Daoy (cell line): ENCODE measurements around the genes SPI1 and FNBP4.

DNA sequence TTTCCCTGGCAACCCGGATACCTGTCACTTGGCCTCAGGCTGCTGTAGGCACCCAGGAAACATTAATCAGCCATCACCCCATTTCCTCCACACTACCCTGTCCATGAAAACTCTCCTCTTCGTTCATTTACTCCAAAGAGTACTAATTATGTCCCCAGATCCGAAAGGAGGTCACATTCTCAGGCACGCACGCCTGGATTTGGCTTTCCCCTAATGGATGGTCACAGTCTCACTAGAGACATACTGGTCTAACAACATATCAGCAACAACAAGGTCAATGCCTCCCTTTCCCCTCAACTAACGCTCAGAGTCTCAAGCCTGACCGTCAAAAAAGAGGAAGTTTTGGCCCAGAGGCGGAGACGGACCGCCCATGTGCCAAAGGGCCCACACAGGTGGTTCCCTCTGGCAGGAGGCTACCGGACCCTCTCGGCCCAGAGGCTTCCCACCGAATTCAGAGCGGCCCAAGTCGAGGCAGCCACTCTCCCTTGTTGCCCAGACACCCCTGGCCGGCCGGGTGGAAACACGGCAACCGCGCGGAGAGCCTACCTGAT lies 634 bp downstream of the ARFGAP2 start:
- RAMPAGE, long total RNA = no peak

DNA sequence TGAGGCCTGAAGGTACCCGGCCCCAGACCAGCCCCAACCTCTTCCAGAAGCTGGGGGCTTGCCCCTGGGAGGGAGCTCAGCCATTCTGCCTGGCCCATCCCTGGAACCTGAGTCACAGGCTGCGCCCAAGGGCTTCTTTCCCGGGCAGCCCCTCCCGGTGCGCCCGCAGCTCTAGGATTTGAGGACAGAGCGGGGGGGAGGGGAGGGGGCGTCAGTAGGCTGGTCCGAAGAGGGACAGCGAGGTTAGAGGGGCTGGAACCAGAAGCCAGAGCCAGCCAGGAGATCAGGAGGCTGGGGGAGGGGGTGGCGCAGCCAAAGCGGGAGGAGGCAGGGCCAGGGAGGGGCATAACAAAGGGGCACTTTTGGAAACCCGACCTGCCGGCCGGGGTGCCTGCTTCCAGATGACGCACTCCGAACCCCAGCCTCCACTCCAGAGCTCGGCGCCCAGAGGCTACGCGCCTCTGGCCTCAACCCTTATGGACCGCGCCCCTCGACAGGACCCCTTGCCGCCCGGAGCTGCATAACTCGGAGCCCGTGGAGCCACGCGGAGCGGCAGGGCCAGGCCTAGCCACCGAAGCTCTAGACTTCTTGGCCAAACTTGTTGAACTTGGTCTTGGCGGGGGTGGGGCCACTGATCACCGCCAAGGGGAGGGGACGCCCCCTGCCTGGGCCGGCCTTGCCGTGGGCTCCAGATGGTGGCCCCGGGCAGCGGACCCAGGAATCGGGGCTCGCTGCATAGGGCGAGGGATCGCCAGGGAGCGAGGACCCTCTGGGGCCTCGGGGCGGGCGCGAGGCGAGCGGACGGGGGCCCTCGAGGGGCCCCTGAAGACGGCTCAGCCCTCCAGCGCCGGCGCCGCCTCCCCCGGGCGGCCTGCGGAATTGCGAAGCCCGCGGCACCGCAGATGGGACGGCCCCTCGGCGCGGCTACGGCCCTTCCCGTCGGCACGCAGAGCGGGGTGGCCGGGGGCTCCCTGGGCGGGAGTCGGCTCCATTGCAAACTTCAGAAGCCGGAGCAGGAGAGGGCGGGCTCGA lies 651 bp downstream of the PACSIN3 start:
- RAMPAGE, long total RNA = no peak

- RAMPAGE, long total RNA = no peak
These were observed 14.1 kb downstream of the ACP2 start for GRCh38 chr11:47234049-47235285.

DNA sequence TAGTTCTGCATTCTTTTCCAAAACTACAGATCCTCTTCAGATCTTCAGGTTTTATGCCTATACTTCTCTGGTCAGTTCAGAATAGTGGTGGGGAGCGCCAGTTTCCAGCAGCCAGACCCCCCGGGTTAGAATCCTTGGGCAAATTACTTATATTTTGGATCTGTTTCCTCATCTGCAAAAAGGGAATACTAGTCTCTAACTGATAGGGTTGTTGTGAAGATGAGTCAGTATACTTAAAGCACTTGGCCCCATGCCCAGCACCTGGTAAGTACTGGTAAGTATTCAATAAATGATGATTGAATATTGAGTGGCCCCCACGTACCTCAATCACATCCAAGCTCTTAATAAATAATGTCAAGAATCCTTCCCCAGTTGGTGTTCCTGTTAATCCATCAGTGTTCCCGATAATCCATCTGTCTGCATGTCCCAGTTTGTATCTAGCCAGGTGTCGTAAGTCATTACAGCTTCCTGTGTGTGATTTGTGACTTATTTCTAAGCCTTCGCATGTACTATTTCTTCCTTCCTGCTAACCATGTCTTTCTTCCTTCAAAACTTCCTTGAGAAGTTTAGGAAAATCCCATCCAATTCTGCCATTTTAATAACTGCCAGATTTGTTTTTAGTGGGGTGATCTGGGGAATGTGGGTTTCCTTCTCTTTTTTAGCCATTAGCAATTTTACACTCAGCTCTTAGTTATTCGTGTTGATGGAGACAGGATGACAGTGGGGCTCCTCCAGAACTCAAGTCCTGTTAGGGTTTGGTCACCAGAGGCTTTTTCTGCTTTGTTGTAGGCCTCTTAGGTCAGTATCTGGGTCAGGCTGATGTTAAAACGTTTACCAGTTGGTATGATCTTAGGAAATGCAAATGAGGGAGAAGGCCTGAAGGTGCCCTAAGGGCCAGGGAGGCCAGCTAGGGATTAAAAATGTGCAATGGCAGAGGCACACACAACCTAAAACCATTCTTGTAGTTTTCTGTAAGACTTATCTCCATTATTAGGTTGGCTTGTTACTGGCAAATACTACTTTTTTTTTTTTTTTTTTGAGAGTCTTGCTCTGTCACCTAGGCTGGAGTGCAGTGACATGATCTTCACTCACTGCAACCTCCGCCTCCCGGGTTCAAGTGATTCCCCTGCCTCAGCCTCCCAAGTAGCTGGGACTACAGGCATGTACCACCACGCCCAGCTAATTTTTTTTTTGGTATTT lies 11.8 kb downstream of the ACP2 start:
- RAMPAGE, long total RNA = no peak

DNA sequence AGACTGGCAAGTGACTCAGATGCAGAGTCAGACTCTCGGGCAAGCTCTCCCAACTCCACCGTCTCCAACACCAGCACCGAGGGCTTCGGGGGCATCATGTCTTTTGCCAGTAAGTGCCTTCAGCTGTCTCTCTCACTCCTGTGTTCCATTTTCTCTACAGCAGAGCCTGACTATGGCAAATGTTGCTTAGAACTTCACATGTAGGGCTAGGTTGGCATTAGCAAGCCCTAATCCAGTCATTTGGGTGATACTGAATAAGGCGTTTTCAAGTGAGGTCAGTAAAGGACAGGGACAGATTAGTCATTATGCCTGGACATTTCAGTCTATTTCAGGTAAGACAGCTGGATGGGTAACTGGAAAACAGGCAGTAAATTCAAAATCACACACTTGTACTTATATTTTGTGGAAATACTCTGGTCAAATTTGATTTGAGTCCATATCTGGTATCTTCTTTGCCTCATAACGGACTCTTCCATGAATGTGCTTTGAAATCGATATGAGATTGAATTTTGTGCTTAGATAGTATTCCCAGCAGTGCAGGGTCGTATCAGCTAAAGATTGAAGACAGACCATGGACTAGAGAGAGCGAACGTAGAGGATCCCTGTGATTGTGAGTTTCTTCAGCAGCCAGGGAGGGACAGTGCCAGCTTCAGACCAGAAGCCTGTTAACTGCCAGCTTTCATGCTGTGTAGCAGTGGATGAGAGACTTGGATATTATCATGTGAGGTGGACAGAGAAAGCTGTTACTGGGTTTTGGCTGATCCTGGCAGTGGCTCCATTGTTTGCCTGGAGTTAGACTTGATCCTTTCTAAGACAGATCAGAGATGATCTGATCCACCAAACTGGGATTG lies 27.9 kb downstream of the NR1H3 start:
- RAMPAGE, long total RNA = no peak

GRCh38 chr11:47292059-47292460 lies 34.3 kb downstream of the NR1H3 start:
- RAMPAGE, long total RNA = no peak

GRCh38 chr11:47309048-47309644 lies 43.4 kb downstream of the MYBPC3 start:
- RAMPAGE, long total RNA = no peak

GRCh38 chr11:47325633-47326229 lies 26.8 kb downstream of the MYBPC3 start:
- RAMPAGE, long total RNA = no peak

- RAMPAGE, long total RNA = no peak
These were observed 15.1 kb downstream of the MYBPC3 start for GRCh38 chr11:47337226-47337971.

DNA sequence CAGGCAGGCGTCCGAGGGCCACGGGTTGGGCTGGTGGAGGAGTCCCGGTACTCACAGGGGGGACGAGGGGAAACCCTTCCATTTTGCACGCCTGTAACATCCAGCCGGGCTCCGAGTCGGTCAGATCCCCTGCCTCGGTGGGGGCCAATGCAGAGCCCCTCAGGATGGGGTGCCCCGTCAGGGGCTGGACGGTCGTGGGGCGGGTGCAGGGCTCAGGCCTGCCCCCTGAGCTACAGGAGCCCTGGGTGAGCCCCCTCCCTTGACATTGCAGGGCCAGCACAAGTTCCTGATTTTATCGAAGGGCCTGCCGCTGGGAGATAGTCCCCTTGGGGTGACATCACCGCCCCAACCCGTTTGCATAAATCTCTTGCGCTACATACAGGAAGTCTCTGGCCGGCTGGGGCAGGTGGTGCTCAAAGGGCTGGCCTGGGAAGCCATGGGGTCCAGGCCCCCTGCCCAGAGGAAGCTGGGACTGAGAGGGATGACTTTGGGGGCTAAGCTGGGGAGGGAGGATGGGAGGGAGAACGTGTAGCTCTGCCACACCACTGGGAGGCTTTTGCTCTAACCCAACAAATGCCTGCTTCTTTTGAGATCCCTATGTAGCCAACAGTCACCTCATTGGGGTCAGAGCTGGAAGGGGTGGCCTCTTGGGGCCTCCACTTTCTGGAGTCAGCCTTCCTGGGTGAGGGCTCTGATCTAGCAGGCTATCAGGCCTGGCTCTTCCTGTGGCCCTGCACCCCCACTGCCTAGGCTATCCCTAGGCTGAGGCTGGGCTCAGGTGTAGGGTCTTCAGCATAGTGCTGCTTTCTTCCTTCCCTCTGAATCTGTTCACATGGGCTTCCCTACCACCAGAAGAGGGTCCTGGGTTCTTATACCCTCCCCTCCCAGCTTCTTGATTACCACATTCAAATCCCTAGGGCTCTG lies at the start of gene SPI1:
Gene SPI1, minus strand, starts transcription at position 294 of the 924 bp plus-strand sequence.
- RAMPAGE, long total RNA = no peak

DNA sequence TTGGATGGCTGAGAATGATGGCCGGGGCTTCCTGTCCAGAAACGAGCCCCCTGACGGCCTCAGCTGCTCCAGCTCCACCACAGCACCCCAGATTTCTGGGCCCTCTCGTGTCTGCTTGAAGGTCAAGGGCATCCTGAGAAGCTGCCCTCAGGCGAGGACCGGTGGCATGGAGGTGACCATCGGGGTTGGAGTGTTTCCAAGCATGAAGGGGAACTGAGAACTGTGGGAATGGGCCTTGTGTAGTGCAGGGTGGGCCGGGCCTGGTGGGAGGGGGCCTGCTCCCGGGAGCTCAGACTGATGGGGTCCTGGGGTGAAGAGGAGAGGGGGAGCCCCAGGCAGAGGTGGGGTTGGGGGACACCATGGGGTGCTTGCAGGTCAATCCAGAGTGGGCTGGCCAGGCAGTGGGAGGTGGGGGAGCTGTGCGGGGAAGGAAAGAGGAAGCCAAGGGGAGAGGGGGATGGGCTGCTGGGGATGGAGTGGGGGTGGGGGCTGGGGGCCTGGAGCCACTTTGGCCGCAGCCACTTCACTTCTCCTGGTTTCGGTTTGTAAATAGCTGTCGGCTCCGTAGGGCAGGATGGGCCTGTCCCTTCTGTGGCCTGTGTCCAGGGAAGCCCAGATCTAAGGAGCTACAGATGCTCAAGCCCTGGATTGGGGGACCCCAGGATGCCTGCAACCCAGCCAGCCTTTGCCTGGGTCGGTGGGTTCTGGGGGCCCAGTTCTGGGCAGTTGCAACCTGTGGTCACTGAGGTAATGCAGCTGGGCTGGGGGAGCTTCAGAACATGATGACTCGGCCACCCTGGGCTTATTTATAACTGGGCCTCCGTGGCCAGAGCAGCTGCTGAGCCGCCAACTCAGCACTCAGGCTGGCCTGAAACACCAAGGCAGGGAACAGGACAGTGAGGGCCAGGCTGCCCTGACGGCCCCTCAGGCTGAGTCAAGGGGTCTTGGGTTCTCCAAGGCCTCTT lies 14.7 kb upstream of the SPI1 start:
- RAMPAGE, long total RNA = no peak

DNA sequence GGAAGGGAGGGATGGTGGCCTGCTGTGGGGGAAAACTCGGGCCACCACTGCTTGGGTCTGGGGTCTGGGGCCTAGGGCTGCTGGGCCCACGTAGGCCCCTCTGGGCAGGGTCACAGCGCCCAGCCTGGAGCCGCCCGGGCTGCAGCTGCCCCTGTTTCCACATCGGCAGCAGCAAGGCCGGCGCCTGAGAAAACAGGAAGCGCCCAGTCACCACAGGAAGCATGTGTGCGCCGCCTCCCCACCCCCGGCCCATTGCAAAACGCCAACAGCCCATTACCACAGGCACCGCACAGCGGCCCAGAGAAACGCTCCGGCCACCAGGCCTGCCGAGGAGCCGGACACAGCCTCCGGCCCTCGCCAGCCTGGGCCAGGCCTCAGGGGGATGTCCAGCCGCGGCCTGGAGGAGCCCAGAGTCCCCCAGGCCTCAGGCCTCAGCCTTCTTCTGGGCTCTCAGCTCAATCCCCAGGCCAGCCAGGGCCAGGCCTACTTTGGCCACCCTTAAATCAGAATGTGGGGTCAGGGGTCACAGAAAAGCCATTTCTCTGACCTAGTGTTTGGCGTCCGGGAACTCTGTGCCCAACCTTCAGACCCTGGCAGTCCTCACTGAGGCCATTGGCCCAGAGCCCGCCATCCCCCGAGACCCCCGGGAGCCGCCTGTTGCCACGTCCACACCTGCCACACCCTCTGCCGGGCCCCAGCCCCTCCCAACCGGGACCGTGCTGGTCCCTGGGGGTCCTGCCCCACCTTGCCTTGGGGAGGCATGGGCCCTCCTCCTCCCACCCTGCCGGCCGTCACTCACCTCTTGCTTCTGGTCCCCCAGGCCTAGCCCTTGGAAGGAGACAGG lies 13.5 kb upstream of the SLC39A13 start:
- RAMPAGE, long total RNA = no peak

GRCh38 chr11:47434269-47434613 lies 8.0 kb upstream of the PSMC3 start:
- RAMPAGE, long total RNA = no peak

GRCh38 chr11:47760289-47760981 lies 6.7 kb downstream of the FNBP4 start:
- RAMPAGE, long total RNA = no peak

DNA sequence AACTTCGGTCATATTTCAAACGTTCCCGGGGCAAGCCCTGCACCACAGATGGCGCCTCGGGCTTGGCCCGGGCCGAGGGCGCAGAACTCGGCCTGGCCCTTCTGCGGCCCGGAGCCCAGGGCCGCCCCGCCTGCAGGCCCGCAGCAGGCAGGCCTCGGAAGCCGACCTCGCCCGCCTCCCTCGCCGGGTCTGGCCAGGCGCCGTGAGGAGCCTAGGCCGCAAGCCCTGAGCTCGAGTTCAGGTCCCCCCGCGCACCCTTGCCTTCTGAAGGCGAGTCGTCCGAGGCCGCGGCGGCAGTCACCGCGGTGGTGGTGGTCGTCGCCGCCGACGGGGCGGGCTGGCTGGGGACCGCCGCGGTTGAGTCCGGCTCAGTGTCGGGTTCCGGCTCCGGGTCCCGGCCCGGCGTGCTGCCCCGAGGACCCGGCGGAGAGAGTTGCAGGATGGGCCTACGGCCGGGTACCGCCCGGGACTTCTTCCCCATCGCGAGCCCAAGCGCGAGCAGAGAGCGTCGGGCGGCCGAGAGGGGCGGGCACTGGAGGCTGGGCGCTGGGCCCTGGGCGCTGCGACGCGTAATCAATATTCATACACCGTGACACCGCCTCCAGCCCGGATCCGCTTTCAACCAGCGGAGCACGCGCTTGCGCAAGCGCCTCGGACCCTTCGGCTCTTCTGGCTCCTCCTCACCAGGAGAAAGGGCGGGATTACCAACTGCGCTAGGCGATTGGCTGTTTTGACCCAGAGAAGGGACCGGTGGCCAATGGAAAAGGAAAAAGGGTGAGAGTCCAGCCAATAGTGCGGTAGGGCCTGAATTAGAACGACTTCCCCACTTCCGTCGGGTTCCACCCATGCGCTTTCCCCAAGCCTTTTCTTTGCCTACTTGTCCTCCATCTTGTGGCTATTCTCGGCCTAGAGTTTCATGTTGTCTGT lies at the start of gene FNBP4:
Gene FNBP4, minus strand, starts transcription at position 534 of the 927 bp plus-strand sequence.
- RAMPAGE, long total RNA = no peak

- RAMPAGE, long total RNA = no peak
These were observed 63.9 kb upstream of the PTPRJ start for GRCh38 chr11:47916404-47916993.

DNA sequence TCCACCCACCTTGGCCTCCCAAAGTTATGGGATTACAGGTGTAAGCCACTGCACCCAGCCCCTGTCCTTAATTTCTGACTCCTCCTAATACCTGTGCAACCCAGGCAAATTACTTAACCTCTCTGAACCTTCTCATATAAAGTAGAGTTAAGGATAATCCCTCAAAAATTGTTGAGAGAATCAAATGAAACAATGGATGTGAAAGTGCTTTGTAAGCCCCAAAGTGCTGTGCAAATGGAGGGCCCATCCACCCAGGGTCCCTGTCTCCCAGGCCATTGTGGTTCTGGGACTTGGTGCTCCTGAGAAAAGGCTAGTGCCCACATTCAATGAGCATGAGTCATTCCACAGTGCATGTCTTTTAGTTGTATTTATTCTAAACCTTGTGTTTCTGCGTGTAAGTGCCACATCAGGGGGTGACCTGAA lies 61.4 kb upstream of the PTPRJ start:
- RAMPAGE, long total RNA = no peak

DNA sequence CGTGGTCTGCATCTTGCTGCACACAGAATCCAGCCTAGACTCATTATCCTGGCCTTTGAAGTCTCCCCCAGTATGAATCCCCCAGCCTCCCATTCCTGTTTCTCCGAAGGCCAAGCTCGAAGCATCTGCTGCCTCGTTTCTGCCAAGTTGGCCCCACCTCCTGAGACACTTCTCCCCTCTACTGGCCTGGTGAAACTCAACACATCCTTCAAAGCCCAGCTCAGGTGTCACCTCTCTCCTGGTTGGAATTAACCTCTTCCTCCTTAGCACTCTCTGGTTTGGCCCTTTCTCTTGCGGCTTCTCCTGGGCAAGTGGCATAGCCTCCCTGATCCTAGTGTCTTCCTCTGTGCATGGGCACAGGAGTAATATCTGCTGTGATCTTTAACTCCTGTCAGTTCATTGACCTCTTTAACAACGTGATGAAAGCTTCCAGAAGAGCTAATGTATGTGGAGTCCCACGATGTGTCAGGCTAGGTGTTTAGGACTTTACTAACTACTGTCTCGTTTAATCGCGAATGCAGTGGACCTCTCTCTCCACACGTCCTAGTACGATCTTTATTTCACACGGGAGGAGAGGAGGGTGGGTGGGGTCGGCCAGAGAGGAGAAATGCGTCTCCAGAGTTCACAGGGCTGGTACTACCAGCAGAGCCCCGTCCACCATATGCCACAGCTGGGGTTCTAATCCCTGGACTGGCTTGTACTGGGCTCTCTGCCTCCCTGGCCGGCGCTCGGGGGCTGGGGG lies 857 bp upstream of the PTPRJ start:
- RAMPAGE, long total RNA = no peak

GRCh38 chr11:48049729-48050236 lies 69.4 kb downstream of the PTPRJ start:
- RAMPAGE, long total RNA = no peak

DNA sequence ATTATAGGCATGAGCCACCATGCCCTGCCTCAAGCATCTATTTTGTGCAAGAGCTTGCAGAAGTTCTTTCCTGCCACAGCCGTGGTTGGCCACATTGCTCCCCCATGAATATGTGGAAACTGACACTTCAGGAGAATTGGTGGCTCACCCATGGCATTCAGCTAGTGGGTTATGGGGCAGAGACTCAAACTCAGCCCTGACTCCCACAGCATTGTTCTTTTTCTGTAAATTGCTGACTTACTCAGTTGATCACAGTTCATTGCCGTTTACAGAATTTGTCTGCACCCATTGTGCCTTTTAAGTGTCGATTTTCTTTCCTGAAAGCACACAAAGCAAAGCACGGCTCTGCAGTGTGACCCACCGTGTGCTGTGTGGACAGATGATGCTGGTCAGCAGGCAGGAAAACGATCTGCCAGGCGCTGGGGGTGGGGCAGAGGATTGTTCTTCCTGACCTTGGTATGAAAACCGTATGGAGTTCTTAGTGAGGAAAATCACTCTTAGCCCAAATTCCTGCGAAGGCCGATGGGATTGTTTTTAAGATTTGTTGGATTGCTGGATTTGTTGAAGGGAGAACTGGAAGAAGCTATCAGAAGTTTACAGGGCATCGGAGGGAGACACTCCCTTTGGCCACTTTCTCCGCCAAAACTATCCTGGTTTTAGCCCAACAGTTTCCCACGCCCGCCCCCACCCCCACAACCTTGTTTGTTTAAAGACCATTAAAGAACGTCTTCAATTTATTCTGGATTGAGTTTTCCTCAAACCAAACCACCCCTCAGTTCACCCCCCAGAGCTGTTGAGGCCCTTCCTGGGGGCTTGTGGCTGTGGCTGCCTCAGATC lies 115.7 kb downstream of the PTPRJ start:
- RAMPAGE, long total RNA = no peak